Epithelial cell of alveolus of lung (primary cell): Measurements from ENCODE around the genes YEATS2, ABCF3 and PSMD2.

DNA sequence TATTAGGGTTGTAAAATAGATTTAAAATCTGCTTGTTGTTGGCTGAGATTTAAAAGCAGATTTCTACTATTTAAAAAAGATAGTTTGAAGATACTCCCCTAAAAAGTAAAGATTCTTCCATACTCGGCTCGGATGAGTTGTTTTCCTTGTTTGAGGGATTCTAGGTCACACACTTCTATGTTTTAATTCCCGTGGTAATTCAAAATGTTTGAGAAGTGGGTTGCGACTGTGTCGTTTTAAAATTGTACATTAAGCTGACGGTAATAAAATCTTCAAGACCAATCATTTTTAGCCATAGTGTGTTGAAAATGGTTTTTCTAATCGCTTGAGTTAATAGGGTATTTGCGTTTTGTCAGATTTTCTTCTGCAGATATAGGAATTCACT lies 1.8 kb downstream of the KLHL24 start:
- RAMPAGE, long total RNA: no peak
- RRBS: no CpG with 5 or more reads among the region's 8 CpGs

GRCh38 chr3:183648376-183648980 lies 13.1 kb downstream of the KLHL24 start:
- RAMPAGE, long total RNA: no peak
- RRBS: no CpG with 5 or more reads among the region's 7 CpGs

DNA sequence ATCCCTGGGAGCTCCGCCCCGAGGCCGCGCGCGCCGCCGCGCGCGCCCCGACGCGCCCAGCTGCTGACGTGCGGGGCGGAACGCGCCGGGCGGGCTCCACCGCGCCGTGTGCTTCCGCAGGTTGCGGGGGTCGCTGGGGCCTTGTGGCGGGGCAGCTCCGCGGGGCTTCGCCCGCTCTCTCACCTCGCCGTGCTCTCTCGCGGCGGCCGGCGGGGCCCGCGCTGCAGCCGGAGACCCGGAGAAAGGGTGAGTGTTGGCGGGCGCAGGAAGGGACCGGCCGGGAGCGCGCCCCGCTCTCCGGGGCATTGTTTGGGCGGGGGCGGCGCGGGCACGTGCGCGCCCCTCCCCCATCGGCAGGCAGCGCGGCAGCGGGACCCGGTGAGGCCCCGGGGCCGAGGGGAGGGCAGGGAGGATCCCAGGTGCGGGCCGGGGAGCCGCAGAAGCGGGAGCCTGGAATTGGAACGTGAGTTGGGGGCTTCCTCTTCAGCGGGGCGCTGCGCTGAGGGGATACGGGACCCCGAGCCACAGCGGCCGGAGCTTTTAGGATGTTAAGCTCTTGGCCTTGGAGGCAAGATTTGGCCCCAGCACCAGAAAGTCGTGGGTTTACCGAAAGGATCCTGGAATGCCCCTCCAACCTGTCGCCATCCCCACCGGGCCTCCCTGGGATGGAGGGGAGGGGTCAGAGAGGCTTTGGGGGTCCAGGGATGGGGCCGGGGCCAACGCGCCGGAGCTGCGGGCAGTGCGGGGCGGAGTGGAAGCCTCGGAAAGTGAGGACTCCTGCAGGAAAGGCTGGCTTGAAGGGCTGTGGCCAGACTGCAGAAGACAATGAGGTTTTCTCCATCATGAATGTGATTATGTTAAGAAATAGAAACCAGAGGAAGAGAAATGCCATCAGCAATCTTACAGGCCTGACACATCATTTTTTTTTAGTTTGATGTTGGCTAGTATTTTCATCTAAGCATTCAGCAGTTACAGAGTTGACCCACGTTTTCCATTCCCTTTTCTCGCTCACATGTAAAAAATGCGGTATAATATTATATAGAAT lies at the start of gene YEATS2:
Gene YEATS2, plus strand, starts transcription at position 50 of the 1,045 bp plus-strand sequence.
- RAMPAGE, long total RNA: no peak
- RRBS: 2% methylated on average over 20 of the region's 92 CpGs

GRCh38 chr3:183815123-183816077 lies 10.0 kb downstream of the MAP6D1 start:
- RAMPAGE, long total RNA: no peak
- RRBS: no CpG with 5 or more reads among the region's 17 CpGs

- RAMPAGE, long total RNA: no peak
- RRBS: no CpG with 5 or more reads among the region's 18 CpGs
Observed at GRCh38 chr3:183907862-183908412, 23.3 kb upstream of the PARL start.

DNA sequence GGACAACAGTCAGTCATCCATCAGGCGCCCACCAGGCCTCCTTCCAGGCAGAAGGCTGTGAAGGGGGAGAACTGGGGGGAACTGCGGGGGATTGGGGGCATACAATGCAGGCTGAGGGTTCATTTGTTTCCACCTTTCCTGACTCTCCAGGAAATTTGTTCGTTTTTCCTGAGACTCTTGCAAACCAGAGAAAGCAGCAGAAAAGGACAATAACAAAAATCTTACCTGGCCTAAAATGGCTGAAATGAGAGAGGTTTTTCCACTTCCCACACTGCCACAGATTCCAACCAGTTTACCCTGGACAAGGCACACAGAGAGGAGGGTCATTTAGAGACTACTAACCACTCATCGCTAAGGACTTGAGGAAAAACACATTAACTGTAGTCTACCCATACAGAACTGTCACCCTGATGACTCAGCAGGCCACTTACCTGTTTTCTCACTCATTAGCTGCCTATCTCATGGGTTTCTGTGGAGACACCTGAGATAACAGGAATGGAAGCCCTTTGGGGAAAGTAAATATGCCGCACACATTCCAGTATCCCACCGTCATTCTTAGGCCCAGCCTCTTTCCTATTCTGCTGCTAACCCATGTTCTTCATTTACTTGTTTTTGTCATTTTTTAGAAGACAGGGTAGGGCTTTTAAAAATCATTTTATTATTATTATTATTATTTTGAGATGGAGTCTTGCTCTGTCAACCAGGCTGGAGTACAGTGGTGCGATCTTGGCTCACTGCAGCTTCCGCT lies 50.0 kb downstream of the ABCC5 start:
- RAMPAGE, long total RNA: no peak
- RRBS: no CpG with 5 or more reads among the region's 8 CpGs

DNA sequence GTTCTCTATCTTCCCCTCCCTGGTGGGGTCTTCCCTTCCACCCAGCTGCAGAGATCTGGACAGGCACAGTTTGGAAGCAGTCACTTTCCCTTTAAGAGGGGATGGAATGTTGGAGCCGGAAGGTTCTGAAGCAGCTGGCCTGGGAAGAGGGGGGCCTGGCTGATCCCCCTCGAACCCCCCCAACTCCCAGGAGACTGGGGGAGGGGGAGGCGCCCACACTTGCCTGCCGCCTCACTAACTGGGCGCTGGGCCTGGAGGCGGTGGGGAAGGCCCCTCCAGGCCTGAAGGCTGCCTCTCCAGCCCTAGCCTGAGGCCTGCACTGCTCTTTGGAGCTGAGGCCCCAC lies 1.4 kb downstream of the DVL3 start:
- RAMPAGE, long total RNA: no peak
- RRBS: no CpG with 5 or more reads among the region's 6 CpGs

- RAMPAGE, long total RNA: start-site peak on the plus strand at chr3:184186191-184186209, 329 and 442 reads in 2 replicates
- RRBS: 2% methylated on average over 21 of the region's 70 CpGs
Observed at GRCh38 chr3:184185076-184186261, at the start of gene ABCF3. ABCF3 (plus strand) TSS chr3:184186199.

GRCh38 chr3:184229904-184230665 lies 700 bp downstream of the VWA5B2 start:
- RAMPAGE, long total RNA: no peak
- RRBS: 2% methylated on average over 51 of the region's 82 CpGs

DNA sequence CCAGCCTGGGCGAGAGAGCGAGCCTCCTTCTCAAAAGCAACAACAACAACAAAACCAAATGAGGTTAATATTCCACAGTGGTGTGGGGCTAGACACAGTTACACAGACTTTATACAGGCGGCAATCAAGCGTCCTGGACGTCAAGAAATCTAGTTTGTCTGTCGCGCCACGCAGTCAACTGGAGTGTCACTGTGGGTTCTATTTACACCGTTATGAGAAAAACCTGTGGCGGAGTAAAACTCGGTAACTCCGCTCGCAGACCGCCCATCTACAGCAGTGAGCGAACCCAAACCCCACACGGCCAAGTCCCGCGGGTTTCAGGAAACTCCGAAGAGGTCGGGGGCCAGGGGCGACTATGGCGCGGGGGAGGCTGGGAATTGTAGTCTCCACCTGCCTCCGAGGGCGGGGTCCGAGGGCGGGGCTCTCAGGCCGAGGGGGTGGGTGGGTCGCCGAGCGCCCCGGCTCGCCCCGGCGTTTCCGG lies 329 bp upstream of the PSMD2 start:
- RAMPAGE, long total RNA: no peak
- RRBS: 0% methylated on average over 1 of the region's 36 CpGs

DNA sequence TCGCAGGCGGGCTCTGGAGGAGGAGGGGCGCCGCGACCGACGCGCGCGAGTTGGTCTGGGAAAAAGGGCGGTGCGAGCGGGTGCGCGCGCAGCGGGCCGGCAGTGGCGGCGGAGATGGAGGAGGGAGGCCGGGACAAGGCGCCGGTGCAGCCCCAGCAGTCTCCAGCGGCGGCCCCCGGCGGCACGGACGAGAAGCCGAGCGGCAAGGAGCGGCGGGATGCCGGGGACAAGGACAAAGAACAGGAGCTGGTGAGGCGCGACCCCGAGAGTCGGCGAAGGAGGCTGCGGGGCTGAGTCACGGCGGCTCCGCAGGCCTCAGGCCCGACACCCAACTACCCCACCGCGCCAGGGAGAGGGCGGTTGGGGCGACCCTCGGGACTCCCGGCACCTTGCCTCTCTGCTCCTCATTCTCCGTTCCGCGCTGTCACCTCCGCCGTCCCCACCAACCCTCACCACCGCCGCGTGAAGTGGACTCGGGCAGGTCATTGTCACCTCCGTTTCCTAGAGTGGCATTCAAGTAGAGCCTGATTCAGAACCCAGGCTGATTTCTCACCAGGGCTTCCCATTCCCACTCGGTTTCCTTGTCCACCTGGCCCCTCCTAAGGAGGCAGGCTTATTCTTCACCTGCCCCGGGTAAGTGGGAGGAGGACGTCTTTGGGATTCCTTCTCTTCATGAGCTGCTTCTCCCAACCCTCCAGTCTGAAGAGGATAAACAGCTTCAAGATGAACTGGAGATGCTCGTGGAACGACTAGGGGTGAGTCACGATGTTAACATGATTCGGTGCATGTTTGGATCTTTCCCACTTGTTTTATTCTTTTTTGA lies at the start of gene PSMD2:
Gene PSMD2, plus strand, starts transcription at position 89 of the 823 bp plus-strand sequence.
- RAMPAGE, long total RNA: start-site peak on the plus strand centred at position 104 of the sequence, 34 bp wide, 577 and 947 reads in 2 replicates
- RRBS: 1% methylated on average over 13 of the region's 67 CpGs

GRCh38 chr3:184322227-184322771 lies 7.9 kb downstream of the EIF4G1 start:
- RAMPAGE, long total RNA: no peak
- RRBS: no CpG with 5 or more reads among the region's 5 CpGs

DNA sequence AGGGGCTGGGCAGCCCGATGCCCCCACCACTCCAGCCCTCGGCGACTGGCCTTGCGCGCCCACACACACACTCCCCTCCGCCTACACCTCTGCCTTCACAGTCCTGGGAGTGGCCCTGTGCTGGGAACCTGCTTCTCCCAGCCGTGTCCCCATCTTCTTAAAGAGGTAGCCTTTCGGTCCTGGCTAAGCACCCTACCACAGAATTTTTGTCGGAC lies 1.1 kb upstream of the FAM131A start:
- RAMPAGE, long total RNA: no peak
- RRBS: no CpG with 5 or more reads among the region's 9 CpGs

DNA sequence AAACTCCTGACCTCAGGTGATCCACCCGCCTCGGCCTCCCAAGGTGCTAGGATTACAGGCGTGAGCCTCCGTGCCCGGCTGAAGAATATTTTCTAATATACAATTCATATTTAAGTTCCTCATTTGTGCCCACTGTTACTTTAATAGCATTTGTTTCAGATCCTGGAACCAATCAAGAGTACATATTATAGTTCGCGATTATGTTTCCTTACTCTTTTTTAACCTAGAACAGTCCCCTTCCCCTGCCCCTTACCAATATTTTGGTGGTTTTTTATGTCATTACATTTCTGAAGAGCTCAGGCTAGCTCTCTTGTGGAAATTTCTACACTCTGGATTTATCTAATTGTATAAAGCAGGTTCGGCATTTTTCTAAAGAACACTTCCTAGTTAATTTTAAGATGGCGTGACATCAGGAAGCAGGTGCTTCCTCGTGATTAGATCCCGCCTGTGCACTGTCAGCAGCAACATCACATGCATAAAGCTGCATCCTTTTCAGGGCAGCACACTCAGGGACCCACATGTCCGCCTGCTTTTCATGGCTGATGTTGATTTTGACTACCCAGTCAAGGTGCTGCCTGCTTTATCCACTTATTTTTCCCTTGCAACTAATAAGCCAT lies 88.7 kb upstream of the EPHB3 start:
- RAMPAGE, long total RNA: no peak
- RRBS: no CpG with 5 or more reads among the region's 12 CpGs

- RAMPAGE, long total RNA: no peak
- RRBS: no CpG with 5 or more reads among the region's 13 CpGs
Observed at GRCh38 chr3:184546987-184547641, 14.5 kb upstream of the EPHB3 start.

DNA sequence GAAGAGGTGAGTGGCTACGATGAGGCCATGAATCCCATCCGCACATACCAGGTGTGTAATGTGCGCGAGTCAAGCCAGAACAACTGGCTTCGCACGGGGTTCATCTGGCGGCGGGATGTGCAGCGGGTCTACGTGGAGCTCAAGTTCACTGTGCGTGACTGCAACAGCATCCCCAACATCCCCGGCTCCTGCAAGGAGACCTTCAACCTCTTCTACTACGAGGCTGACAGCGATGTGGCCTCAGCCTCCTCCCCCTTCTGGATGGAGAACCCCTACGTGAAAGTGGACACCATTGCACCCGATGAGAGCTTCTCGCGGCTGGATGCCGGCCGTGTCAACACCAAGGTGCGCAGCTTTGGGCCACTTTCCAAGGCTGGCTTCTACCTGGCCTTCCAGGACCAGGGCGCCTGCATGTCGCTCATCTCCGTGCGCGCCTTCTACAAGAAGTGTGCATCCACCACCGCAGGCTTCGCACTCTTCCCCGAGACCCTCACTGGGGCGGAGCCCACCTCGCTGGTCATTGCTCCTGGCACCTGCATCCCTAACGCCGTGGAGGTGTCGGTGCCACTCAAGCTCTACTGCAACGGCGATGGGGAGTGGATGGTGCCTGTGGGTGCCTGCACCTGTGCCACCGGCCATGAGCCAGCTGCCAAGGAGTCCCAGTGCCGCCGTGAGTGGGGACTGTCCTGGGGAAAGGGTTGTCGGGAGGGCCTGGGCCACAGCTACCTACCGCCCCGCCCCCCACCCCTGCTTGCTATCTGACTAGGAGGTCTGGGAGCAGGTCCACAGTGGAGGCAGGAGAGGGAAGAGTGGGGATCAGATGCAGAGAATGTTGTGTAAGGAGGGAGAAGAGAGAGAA lies 11.2 kb downstream of the EPHB3 start:
- RAMPAGE, long total RNA: no peak
- RRBS: no CpG with 5 or more reads among the region's 42 CpGs

- RAMPAGE, long total RNA: no peak
- RRBS: no CpG with 5 or more reads among the region's 13 CpGs
Observed at GRCh38 chr3:184584436-184584967, 22.9 kb downstream of the EPHB3 start.

DNA sequence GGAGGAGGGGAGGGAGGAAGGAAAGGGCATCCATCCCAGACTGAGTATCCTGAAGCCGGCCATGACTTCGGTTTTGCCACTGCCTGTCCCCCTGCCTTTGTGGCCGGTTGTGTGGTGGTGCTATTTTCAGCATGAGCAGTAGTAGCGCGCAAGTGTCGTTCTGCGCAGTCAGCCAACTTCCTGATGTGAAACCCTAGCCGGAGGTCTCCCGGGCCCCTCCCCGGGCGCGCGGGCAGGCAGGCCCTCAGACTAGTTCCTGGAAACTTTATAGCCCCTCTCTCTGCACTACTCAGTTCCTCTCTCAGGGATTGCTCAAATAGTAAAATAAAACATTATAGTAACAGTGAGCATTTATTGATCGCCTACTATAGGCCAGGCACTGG lies 24.2 kb downstream of the MAGEF1 start:
- RAMPAGE, long total RNA: no peak
- RRBS: 31% methylated on average over 4 of the region's 14 CpGs

GRCh38 chr3:184710414-184711328 lies 1.2 kb downstream of the MAGEF1 start:
- RAMPAGE, long total RNA: no peak
- RRBS: no CpG with 5 or more reads among the region's 17 CpGs

DNA sequence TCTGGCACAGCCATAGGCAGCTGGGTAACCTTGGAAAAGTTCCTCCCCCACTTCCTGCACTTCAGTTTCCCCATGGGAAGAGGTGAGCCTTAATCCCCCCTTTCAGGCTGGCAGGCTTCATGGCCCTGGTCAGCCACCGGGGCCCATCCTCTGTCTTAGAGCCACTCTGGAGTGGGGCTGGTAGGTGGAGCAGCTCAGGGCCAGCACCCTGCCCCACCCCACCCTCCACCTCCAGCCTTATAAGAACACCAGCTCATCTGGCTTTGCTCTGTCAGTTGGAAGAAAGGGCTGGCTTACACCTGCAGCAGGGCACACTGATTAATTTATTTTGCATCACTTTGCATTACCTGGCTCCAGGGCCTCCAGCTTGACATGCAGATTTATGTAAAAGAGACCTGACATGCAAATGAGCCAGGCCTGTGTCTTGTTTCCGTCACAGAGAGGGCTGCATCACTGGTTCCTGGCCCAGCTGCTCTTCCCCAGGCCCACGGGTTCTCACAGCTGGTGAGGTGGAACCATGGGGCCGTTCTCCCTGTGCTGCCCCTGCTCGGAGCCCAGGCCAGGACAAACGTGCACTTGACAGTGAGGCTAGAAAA lies 44.3 kb upstream of the MAGEF1 start:
- RAMPAGE, long total RNA: no peak
- RRBS: no CpG with 5 or more reads among the region's 6 CpGs